Parietal lobe (tissue), 2 donors: ENCODE data around the genes SLC36A3 and ATOX1.

DNA sequence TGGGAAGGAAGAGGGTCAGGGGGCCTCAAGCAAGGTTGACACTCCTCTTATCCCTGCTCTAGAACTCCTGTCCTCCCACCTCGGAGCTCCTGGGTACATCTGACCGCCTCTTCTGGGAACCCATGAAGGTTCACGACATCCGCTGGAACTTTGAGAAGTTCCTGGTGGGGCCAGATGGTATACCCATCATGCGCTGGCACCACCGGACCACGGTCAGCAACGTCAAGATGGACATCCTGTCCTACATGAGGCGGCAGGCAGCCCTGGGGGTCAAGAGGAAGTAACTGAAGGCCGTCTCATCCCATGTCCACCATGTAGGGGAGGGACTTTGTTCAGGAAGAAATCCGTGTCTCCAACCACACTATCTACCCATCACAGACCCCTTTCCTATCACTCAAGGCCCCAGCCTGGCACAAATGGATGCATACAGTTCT lies 7.5 kb downstream of the GPX3 start:
- RAMPAGE, long total RNA, result no peak

DNA sequence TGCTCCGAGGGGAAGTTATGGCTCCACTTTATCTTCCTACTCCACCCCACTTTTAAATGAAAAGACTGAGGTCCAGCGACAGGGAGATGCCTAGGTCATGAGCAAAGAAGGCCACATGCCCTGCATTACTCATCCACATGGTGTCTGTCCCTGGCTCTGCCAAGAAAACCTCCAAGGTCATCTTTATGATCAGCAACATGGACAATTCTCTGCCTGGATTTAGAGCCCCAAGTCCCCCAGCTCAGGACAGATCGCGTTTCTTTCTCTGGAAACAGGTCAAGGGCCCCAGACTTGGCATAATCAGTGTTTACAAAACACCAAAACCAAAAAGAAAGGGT lies 17.4 kb downstream of the GPX3 start:
- RAMPAGE, long total RNA, result no peak

DNA sequence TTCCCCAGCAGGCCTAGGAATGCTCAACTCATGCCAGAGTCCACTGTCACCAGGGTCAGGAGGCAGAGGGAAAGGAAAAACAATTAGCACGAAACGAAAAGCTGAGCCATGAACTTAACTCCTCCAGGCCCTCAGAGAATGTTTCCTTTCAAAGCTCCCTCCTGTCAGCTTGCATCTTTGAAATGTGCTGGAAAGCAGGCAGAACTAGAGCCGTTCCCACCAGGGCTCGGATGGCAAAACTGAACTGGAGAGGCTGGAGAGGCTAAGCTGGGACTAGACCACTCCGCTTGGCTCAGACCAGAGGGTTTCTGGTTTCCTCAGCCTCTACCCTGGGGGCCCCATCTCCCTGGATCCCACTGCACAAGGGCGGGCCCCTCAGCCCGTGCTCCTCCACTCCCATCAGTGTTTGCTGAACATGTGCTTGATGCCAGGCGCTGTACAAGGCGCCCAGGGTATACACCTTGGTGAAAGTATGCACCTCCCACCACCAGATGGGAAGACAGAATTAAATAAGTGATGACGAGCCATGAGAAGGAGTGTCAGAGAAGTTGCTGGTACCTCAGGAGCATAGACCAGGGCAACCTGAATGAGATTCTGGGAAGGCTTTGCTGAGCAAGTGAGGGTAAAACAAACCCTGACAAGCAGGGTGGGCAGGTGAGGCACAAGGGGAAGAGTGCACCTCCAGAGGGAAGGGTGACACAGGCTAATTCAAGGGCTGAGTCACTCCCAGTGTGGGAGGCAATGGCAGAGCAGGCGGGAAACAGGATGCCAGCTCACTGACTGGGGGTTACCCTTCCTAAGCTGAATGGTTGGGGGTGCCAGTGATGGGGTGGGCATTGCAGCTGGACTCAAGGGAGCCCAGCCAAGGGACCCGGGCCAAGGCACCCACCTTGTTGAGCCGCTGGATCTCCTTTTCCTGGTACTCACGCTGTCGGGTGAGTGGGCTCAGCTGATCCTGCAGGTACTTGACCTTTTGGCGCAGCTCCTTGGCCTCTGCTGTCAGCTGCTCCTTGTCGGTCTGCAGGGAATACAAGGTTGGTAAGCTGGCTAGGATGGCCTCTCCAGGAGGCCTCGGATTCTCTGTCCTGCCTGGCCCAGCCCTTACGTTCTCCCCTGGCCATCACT lies 18.2 kb downstream of the GPX3 start:
- RAMPAGE, long total RNA, result no peak

GRCh38 chr5:151096780-151097383 lies 16.0 kb upstream of the TNIP1 start:
- RAMPAGE, long total RNA, result no peak

DNA sequence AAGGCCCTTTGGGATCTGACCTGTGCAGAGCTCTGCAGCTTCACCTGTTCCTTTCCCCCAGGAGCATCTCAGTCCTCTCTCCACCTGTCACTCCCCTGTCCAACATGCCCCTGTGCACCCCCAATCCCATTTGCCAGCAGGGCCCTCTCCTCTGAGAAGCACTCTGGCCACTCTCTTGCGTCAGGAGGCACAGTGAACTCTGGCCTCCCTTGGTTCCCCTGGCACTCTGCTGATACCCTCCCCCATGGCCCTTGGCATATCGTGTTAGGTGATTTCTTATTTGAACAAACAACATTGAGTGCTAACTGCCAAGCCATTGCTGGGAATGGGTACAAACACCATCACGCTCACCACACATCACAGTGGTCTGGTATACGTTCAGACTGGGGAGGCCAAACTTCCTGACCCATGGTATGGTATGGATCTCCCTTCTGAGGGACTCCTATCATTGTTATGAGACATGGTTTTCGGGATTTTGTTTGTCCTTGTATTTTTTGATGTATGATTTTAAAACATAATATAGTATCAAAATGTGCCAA lies 21.0 kb upstream of the TNIP1 start:
- RAMPAGE, long total RNA, result no peak

GRCh38 chr5:151150284-151151309 lies 7.0 kb downstream of the ANXA6 start:
- RAMPAGE, long total RNA, result no peak

DNA sequence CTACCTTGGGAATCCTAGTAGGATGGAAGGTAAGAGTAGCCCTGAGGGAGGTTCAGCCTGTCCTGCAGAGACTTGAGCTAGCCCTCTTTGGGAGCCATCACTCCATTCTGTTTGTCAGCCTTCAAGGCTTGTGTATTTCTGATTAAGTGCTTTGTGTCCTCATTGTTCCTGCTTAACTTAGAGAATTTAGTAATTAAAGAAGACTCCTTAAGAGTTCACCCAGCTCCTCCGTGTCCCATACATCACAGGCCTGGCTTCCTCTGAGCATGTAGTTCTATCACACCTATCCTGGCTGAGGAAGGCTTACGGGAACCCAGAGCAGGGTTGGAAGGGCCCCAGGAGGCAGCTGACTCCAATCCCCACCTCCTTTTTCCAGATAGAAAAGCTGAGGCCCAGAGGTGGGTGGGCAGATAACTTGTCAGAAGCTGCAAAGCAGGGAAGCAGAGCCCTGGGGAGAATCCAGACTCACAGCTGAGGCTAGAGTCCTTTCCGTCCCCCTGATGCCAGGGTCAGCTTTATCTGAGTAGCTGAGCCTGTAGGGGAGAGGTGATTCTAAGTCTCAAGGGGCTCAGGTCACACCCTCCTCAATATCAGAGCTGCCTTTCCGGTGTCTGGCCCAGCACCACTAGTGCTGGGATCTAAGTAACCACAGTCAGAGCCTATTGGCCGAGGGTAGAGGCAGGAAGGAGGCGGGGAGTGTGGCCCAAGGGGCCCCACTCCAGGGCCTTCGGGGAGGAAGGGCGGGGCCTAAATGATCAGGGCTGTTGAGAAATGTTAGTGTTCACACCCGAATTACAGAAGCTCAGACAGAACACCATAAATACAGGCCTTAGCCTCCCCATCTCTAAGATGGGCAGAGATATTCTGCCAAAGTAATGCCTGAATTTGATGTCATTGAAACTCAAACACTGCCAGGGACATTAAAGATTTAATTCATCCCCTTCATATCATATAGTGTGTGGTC lies 10.0 kb downstream of the CCDC69 start:
- RAMPAGE, long total RNA, result no peak

- RAMPAGE, long total RNA, result no peak
Observed at GRCh38 chr5:151303584-151304078, at the start of gene SLC36A3. Gene SLC36A3 (minus strand): TSS chr5:151303766.

GRCh38 chr5:151661229-151662393 lies 25.1 kb downstream of the SPARC start:
- RAMPAGE, long total RNA, result no peak

- RAMPAGE, long total RNA, result no peak
Observed at GRCh38 chr5:151663319-151664144, 23.2 kb downstream of the SPARC start.

DNA sequence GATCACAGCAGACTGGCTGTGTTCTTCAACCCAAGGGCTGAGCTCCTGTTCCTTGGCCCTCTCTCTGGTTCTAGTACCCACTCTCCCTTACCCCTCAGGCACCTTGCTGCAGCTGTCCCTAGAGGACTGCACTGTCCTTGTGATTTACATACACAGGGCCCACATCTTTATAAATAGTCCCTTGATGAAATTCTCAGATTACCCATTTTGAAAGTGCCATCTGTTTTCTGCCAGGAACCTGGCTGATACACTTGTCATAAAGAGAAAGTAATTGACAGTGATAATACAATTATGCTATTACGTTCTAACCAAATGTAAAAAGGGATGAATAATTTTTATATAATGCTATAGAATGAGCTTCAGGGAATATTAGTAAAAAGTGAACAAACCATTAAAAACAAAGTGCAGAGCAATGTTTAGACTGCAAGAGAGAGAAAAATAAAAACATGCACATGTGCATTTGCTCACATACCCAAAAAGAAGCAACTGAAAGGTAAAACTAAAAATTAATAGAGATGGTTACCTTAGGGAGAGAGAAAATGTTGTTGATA lies 16.6 kb upstream of the SPARC start:
- RAMPAGE, long total RNA, result no peak

GRCh38 chr5:151758086-151759258 lies at the start of gene ATOX1:
Gene ATOX1 (minus strand): TSS chr5:151758631.
- RAMPAGE, long total RNA, result no peak

GRCh38 chr5:151772846-151772937 lies 938 bp downstream of the G3BP1 start:
- RAMPAGE, long total RNA, result no peak

- RAMPAGE, long total RNA, result no peak
Observed at GRCh38 chr5:152957192-152957657, 533.2 kb upstream of the GRIA1 start.

GRCh38 chr5:153516309-153517001 lies 26.0 kb downstream of the GRIA1 start:
- RAMPAGE, long total RNA, result no peak

GRCh38 chr5:154014992-154015396 lies 23.7 kb downstream of the FAM114A2 start:
- RAMPAGE, long total RNA, result no peak

DNA sequence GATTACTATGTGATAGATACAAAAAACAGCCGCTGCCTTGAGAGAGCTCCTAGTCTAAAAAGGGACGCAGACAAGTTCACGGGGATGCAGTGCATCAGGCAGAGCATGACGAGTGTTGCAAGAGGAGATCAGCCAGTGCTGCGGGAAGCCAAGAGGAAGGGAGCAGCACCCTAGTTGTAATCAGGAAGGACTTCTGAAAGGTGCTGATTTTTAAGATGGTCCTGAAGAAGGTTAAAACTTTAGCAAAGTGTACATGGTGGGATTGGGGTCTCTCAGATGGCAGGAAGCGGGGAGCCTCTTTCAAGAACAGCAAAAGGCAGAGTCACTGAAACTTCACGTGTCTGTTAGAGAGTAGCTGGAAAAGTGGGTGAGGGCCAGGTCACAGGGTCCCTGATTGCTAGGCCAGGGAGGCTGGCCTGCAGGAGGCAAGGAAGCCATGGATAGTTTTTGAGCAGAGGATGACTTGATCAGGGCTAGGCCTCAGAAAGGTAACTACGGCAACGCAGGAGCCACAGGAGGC lies 15.9 kb downstream of the GALNT10 start:
- RAMPAGE, long total RNA, result no peak

- RAMPAGE, long total RNA, result no peak
Observed at GRCh38 chr5:154447265-154447735, 1.5 kb downstream of the SAP30L start.

DNA sequence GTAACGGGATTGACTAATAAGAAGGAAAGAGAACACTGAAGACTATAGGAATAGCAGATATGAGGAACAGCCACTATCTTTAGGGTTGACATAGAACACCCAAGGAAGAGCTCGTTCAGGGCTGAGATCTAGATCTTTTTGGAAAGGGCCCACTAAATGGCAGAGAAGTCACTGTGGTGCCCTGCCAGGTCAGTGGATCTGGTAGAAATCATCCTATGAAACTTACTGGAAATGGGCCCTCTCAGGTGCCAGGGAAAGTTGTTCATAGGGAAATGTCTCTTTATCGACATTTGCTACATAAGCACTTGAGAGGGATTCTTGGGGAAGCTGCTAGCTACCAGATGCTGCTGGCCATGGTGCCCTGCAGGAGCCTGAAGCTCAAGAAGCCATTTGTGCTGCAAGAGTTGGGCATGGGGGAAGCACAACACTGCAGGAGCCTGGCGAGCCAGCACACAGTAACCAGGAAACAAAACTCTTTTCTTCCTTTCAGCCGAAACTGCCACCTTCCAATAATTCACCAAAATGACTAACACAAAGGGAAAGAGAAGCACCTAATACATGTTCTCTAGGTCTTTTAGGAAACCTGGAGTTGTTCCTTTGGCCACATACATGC lies 26.4 kb upstream of the LARP1 start:
- RAMPAGE, long total RNA, result no peak

- RAMPAGE, long total RNA, result no peak
Observed at GRCh38 chr5:154757604-154757862, 2.4 kb downstream of the LARP1 start.